Thoracic aorta endothelial cell (primary cell): ENCODE measurements around the genes RDH16, ZBTB39, NEMP1 and SHMT2.

- CAGE, long polyA plus RNA = no peak
Observed at GRCh38 chr12:56496758-56497075, 8.8 kb upstream of the GLS2 start.

GRCh38 chr12:56541676-56541900, 20.0 kb downstream of the RBMS2 start:
- CAGE, long polyA plus RNA = no peak

- CAGE, long polyA plus RNA = no peak
Observed at GRCh38 chr12:56597771-56598616, 32.1 kb downstream of the BAZ2A start.

DNA sequence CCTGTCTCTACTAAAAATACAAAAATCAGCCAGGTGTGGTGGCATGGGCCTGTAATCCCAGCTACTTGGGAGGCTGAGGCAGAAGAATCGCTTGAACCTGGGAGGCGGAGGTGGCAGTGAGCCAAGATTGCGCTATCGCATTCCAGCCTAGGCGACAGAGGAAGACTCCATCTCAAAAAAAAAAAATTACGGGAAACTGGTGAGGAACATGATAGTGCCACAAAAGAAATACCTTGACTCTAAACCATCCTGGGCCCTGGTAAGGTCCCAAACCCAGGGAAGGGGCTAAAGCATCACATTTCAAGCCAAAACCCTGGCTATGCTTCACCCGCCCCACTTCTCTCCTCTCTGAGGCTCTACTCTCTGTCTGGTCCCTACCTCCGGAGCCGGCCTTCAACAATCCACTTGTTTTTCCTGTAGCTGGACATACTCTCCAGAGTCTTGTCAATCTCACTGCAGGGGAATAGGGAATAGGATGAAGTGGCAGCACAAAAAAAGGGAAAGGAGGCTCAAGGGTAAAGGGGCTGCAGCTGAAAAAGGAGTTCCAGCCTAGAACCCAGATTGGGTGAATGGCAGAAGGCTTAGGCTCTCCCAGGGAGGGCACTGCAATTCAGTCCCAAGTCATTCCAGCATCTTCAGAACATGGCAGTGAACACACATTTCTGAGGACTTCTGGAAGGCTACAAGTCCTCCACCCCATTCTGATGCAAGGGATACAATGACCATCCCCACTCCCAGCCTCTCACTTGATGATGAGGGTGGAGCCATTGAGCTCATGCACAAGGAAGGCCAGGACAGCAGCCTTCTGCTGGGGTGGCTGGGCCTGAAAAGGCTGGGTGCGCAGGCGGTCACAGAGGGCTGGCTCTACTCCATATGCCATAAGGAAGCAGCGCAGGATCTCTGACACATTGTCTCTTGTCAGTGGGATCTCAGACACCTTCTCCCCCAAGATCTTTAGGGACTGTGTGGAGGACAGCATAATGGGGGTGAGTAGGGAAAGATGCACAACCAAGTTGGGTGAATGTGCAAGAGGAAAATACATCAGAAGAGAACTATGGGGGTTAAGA, 26.0 kb downstream of the BAZ2A start:
- CAGE, long polyA plus RNA = no peak

- CAGE, long polyA plus RNA = no peak
Observed at GRCh38 chr12:56634839-56635448, 4.8 kb upstream of the BAZ2A start.

DNA sequence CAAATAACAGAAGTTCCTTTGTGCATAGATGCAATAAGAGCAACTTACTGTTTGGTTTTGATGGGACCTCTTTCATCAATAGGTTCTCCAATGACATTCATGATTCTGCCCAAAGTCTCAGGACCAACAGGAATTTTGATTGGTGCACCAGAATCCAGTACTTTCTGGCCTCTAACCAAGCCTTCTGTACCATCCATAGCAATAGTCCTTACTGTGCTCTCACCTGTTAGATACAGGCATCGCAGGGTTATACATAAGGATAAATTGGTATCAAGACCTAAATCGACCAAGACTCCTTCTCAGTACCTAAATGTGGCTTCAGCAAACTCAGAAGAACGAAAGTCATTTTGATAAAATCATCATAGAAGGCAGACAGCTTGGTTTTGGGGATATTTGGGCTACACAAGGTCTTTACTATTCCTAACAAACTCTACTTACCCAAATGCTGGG, 1.0 kb downstream of the ATP5F1B start:
- CAGE, long polyA plus RNA = no peak

DNA sequence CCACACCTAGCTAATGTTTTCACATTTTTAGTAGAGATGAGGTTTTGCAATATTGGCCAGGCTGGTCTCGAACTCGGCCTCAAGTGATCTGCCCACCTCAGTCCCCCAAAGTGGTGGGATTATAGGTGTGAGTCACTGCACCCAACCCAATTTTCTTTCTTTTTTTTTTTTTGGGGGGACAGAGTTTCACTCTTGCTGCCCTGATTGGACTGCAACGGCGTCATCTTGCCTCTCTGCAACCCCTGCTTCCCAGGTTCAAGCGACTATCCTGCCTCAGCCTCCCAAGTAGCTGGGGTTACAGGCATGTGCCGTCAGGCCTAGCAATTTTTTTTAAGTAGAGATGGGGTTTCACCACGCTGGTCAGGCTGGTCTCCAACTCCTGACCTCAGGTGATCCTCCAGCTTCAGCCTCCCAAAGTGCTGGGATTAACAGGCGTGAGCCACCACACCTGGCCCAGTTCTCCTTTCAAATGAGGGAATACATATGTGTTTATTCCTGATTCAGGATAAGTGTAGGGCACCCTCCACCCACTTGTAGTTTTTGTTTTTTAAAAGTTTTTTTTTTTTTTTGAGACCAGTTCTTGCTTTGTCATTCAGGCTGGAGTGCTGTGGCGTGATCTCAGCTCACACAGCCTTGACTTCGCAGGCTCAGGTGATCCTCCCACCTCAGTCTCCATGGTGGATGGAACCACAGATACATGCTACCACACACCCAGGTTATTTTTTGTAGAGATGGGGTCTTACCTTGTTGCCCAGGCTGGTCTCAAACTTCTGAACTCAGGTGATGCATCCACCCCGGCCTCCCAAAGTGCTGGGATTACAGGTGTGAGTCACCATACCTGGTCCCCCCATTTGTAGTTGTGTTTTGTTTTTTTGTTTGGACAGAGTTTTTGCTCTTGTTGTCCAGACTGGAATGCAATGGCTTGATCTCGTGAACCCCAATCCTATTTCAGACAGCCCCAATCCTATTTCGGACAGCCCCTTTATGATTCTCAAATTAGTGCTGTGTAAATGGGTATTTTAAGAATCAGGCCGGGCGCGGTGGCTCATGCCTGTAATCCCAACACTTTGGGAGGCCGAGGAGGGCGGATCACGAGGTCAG, 7.5 kb downstream of the PTGES3 start:
- CAGE, long polyA plus RNA = no peak

DNA sequence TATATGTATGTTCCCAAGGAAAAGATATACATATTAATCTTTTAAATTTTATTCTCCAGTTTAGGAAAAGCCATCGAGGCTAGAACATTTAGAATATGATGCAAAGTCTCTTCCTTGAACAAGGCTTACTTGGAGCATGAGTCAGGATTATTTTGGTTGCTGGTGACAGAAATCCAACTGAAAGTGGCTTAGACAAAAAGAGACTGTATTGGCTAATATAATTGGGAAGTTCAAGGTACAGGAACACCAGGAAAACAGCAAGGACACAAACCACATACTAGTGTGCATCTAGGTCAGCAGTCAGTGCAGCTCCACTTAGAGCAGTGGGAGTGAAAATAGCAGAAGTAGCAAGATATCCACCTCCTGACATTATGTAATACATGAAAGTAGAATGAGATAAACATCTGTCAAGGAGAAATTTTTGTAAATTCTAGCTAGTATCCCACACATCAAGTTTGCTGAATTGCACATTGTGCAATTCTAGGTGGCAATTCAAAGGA, 57.1 kb downstream of the SDR9C7 start:
- CAGE, long polyA plus RNA = no peak

DNA sequence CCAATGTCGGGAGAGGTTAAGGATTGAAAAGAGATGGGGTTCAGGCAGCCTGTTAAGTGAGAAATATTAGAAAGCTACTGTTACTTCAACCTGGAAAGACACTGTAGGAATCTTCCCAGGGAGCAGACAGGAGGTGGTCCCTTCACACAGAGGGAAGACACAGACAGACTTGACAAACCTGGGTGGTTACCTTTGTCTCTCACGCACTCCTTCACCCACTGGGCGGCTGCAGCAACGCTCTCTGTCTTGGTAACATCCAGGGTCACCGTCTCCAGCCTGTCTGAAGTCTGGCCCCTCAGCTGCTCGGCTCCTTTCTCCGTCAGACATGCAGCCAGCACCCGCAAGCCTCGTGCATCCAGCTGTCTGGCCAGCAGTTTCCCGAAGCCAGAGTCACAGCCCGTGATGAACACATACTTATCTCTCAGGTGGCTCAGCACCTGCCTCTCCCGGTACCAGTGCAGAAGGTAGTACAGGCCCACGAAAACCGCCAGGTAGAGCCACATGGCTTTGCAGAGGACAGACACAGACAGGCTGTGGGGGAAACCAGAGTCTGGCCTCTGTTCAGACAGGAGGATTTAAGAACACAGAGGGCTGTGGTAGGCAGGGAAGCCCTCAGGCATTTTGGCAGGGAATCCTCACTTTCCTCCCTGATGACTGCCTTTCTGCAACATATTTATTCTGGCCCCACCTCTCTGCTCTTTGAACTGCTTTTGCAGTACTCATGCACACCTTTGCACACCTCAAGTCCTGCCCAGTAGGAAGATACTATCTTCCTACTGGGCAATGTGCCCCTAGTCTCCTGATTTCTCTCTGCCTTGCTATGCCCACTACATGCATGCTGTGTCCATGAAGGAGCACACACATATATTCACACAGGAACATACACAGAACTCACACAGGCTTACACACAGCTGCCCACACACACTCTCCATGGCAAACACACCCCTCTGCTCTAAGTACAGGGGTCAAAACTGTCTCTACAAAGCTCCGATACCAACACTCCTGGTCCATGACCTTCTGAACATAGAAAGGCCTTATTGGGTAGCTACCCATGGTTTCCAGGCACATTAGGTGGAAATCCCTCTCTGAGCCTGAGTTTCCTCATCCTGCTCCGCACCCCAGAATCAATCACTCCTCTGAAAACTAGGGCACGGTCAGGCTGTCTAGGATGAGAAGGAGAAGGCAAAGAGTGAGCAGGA, at the start of gene RDH16:
Gene RDH16 (minus strand): TSS at position 649 of the 1,199 bp plus-strand sequence.
- CAGE, long polyA plus RNA = no peak

GRCh38 chr12:57005765-57007012, at the start of gene ZBTB39:
TSS of gene ZBTB39 (minus strand) at chr12:57006546.
- CAGE, long polyA plus RNA = no peak

GRCh38 chr12:57026886-57027612, 10.7 kb upstream of the TAC3 start:
- CAGE, long polyA plus RNA = no peak

DNA sequence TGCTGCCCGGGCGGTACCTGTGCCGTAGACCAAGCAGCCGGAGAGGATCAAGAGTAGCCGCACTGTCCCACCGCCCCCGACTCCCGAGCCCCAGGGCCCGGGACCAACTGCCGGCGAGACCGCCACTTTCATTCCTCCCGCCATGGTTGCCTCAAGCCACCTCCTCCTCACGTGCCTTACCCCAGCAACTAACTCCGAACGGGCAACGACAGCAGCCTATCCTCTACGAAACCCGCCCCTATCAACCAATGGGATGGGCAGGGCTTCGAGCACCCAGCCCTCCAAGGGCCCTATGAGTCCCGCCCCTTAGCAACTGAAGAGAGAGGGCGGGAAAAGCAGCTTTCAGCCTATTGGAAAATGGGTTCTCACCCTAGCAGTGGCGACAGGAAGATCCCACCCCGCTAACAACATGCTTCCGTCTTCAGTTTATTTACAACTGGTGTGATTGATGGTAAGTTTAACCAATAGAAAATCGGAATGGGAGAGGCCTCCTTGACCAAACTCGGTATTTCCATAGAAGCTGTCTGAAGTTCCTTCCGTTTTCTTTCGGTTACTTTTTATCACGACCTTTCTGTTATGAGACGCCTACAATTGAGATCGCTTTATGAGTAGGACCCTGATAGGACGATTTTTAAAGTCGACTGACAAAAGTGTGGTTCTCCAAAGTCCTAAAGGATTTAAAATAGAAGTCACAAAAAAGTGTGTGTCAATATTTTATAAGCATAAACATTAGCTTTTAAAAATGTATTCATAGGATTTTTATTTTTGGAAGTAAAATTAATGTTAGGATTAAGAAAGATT, at the start of gene NEMP1:
Gene NEMP1 (minus strand): TSS at position 190 of the 801 bp plus-strand sequence.
- CAGE, long polyA plus RNA = no peak

DNA sequence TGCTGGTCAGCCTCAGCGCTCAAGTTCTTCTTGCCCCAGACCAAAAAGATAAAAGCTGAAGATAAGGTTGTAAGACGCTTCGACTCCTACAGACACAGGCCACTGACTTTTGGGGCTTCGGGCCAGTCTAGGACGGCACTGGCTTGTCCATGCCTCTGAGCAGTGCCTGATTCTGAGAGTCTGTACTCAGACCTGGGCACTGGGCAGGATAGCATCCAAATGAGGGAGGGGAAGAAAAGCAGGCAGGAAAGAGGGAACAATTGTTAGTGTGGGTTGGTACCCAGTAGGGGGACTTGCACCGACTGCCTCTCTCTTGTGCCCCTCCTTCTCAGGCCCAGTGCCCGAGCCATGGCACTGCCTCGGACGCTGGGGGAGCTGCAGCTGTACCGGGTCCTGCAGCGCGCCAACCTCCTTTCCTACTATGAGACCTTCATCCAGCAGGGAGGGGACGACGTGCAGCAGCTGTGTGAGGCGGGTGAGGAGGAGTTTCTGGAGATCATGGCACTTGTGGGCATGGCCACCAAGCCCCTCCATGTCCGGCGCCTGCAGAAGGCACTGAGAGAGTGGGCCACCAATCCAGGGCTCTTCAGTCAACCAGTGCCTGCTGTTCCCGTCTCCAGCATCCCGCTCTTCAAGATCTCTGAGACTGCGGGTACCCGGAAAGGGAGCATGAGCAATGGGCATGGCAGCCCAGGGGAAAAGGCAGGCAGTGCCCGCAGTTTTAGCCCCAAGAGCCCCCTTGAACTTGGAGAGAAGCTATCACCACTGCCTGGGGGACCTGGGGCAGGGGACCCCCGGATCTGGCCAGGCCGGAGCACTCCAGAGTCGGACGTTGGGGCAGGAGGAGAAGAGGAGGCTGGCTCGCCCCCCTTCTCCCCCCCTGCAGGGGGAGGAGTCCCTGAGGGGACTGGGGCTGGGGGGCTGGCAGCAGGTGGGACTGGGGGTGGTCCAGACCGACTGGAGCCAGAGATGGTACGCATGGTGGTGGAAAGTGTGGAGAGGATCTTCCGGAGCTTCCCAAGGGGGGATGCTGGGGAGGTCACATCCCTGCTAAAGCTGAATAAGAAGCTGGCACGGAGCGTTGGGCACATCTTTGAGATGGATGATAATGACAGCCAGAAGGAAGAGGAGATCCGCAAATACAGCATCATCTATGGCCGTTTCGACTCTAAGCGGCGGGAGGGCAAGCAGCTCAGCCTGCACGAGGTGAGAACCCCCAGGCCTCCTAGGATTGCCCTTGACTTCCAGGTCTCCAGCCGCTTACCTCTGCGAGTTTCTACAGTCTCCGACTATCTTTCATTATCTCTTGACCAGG, 2.3 kb downstream of the NAB2 start:
- CAGE, long polyA plus RNA = no peak

DNA sequence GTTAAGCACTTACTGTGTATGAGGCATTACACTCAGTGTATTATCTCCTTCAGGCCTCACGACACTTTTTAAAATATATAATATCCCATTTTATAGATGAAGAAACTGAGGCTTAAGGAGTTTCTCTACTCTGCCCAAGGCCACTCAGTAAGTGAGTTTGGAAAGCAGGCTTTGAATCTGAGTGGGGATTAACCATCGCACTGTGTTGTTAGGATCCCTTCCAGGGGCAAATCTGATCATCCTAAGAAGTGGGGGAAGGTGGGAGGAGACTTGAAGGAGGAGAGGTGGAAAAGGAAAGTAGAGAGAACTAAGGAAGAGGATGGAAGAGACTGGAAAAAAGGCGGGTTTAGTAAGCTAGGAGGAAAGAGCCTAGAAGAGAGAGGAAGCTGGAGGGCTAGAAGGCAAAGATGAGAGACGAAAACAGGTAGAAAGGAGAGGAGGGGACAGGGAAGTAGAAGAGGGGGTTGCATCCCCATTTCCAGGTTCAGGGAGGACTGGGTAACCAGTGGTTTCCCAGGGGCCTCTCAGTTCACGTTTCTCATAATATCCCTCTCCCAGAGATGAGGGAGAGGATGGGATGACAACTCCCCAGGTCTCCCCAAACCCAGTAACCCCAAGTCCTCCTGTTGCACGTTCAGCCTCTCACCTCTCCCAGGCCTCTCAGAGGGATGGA, 1.7 kb downstream of the STAT6 start:
- CAGE, long polyA plus RNA = no peak

- CAGE, long polyA plus RNA = no peak
Observed at GRCh38 chr12:57126971-57128192, 901 bp upstream of the LRP1 start.

DNA sequence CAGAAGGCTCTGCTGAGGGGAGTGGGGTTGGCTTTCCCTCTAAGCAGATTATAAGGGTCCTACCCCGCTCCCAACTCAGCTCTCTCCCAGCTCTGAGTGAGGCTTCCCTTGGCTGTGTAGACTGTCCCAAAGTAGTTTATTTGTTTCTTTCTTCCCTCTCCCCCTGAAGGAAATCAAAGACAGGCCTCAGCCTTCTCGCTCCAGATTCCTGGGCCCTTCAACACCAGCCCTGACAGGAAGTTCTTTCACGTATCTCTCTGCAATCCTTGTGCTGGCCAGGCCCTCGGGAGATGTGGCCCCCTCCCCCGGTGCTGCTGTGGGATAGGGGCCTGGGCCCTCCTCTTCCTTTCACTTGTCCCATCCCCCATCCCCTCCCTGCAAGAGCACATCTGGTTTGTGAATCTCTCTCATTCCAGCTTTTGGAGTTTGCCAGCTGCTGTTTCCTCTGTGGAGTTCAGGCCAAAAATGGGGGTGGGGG, 7.1 kb downstream of the LRP1 start:
- CAGE, long polyA plus RNA = no peak

DNA sequence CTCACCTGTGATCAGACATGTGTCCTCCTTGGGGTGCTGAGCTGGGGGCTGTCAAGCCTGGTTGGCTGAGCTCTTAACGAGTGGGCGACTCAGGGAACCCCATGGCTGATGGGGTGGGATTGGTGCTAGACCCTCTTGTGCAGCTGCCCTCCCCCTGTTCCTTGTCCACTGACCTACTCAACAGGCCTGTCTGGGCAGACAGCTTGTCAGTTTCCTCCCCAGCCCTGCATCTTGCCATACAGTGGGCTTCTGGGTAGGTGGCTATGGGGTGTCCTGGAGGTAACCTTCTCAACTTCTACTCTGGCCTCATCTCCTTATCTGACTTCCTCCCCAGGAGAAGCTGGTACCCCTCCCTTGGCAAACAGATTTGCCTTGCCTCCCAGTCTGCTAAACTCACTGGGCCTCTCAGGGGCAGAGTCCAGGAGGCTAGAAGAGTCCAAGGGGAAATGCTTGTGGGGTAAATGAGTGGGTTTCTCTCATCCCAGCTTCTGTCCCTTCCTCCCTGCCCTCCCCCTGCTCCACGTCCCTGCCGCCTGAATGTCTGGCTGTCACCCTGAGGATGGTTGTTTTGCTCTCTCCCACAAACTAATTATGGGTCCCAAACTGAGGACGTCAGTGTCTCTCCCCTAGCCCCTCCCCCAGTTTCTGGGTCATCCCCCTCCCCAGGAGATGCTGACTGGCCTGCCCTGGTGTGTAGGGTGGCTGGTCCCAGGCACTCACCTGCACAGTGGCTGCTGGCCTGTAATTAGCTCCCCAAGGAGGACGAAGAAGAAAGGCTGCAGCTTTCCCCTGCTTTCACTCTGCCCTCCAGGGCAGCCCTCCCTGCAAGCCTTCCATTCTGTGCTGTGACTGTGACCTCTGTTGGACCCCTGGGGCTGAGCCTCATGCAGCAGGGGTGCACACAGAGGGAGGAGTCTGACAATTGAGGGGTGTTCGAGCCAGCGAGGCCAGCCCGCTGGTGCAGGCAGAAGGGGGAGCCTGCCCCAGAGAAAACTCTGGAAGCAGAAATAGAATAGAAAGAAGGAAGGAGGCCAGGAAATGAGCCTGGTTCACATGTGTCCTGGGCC, 18.8 kb downstream of the LRP1 start:
- CAGE, long polyA plus RNA = no peak

- CAGE, long polyA plus RNA = no peak
Observed at GRCh38 chr12:57204410-57205035, 12.1 kb upstream of the NXPH4 start.

DNA sequence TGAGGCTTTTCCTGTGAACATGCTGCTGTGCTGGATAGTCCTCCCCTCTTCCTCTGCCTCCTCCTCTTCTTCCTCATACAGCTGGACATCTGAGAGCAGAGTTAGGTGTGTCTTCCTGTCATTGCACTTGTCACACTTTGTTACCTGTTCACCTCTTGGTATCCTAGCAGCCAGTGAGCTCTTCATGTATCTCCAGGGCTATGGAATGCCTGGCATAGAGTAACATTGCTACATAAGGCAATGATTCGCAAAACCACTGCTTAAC, 1.9 kb upstream of the SHMT2 start:
- CAGE, long polyA plus RNA = no peak

GRCh38 chr12:57229403-57229869, at the start of gene SHMT2:
TSS of gene SHMT2 (plus strand) at chr12:57229711.
- CAGE, long polyA plus RNA = no peak